PFSK-1 (cell line): Measurements from ENCODE around the genes MTG2 and CABLES2.

DNA sequence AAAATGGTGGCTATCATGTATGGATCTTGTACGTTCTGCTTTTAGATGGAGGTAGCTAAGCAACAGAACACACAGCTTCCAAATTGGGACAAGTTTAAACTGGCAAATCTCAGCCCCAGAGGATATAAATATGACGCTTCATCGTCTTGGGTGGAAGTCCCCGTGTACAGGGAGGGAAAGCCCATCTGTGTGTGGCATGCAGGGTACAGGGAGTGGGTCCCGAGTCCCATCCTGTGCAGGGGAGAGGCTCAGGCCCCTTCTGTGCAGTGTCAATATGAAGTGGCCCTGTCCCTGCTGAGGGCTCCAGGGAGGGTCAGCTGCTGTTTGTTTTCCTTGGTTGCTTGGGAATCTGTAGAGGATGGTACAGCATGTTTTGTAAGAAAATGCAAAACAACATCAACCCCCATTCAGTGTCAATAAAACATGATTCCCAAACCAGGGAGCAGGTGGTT is 113.0 kb downstream of the SYCP2 start:
- RRBS, result no CpG with 5 or more reads among the region's 5 CpGs

DNA sequence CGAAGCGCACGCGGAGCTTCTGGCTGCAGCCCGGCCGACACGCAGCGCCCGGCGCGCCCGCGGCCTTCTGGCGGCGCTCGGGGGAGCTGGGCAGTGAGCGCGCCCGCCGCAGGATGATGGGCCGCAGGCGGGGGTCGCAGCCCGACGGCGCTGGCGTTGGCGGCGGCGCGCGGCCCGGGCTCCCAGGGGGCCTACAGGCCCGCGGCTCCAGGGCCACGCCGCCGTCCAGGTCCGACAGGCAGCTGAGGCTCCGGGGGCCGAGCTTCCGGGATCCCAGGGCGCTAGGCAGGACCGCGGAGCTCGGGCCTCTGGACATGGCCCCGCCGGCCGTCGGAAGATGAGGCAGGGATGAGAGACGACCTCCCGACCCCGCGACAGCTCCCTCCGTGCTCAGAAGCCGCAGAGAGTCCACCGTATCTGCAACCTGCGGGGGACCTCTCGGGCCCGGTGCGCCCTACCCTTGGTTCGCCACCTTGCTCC is 449 bp downstream of the PPP1R3D start:
- RRBS, result 88% methylated on average over 14 of the region's 62 CpGs

DNA sequence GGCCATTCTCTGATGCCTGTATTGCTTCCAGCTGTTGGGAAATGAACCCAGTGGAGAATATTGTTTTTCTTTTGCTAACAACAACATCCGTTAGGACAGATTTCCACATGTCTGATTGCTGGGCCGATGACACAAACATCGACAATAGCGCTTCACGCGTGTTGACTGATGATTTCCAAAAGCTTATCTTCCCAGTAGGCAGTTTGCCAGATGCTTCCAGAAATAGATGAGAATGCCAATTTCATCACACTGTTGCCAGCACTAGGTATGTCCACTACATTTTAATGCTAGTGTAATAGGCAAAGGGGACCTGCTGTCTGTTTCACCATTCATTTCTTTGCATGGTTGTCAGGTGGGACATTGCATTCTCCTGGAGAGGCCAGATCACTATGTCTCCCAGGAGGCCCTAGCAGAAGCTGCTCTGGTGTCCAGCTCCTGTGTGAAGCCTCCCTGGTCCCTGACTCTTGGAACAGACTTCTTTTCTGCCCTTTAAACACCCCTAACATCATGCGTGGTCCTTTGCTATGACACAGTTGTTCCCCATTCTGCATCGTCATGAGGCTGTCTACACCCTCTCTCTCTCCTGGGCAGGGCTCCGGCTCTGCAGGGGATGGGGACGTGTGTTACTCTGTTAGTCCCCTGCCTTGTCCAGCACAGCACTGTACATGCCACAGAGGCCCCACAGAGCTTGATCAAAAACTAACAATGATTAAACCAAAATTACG is 181.6 kb downstream of the CDH26 start:
- RRBS, result no CpG with 5 or more reads among the region's 11 CpGs

- RRBS, result no CpG with 5 or more reads among the region's 16 CpGs
These were observed 249.8 kb downstream of the CDH4 start for GRCh38 chr20:61501768-61502308.

GRCh38 chr20:61659660-61660118 is 406.0 kb downstream of the TAF4 start:
- RRBS, result 68% methylated on average over 5 of the region's 10 CpGs

DNA sequence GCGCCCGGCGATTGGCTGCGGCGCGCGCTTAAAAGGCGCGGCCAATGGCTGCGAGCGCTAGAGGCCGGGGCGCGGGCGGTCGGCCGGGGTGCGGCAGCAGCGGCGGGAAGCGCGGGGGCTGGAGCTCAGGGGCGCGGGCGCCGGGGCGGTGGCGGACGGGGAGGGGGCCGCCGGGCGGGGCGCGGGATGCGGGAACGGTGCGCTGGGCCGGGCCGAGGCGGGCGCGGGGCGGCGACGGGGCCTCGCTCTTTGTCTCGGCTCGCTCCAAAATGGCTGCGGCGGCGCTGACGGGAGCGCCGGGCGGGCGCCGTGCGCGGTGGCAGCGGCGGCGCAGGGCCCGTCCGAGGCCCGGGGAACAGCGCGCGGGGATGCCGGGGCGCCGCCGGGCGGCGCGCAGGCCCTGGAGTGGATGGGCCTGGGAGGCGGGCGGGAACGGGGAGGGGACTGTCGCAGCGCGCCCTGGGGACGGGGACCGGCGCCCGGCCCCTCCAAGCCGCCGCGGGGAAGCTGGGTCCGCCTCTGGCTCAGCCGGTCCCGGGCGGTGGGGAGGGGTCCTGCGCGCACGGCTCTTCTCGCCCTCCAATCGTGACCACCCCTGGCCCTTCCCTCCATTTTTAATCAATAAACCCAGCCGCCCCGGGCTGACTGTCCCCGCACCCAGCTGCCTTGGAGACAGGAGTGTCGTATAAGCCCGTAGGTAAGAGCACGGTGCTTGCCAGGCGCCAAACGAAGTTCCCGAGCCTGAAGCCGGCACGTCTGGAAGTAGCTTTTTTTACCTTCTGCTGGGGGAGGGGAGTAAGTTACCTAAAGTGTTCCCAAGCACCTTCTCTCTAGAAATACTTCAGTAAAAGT is 540 bp upstream of the TAF4 start:
- RRBS, result 2% methylated on average over 76 of the region's 108 CpGs

DNA sequence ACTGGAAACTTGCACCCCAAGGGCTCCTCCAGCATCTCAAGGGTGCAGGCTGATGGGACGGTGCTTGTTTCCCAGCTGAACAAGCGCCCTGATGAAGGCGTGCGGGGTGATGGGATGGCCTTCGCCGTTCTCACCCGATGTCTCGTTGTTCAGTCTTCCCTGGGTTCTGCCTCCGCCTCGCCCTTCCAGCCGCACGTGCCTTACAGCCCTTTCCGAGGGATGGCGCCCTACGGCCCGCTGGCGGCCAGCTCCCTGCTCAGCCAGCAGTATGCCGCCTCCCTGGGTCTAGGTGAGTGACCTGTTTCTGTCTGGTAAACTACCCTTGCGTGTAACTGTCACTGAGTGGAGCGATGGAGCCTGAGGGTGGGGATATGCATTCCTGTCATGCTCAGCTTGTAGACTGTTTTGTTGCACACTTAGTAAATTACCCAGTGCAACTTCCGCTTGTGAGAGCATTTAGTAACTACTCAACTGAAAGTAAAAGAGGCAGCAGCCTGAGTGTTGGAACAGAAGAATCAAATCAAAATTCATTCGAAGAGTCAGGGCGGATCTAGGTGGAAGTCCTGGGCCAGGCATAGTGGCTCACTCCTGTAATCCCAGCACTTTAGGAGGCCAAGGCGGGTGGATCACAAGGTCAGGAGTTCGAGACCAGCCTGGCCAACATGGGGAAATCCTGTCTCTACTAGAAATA is 4.0 kb downstream of the LSM14B start:
- RRBS, result no CpG with 5 or more reads among the region's 25 CpGs

DNA sequence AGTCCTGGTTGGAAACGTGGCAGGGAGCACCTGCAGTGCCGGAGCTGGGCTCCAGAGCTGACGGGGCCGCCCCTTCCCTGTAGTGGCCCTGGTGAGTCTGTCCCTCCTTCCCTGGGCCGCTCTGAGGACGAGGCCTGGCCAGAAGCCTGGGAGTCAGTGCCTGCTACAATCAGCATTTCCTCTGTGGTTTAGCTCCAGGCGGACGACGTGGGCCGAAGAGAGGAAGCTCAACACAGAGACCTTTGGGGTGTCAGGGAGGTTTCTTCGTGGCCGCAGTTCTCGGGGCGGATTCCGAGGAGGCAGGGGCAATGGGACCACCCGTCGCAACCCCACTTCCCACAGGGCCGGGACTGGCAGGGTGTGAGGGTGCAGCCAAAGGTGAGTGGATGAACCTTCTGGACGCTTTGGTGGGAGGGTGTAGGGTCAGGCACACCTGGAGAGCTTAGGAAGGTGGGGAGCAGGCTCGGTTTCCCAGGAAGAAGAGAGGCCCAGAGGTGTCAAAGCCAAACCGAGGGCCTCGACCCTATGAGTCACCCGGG is 10.0 kb downstream of the PSMA7 start:
- RRBS, result 87% methylated on average over 2 of the region's 23 CpGs

- RRBS, result 93% methylated on average over 10 of the region's 27 CpGs
These were observed 16.8 kb upstream of the MTG2 start for GRCh38 chr20:62165849-62166550.

DNA sequence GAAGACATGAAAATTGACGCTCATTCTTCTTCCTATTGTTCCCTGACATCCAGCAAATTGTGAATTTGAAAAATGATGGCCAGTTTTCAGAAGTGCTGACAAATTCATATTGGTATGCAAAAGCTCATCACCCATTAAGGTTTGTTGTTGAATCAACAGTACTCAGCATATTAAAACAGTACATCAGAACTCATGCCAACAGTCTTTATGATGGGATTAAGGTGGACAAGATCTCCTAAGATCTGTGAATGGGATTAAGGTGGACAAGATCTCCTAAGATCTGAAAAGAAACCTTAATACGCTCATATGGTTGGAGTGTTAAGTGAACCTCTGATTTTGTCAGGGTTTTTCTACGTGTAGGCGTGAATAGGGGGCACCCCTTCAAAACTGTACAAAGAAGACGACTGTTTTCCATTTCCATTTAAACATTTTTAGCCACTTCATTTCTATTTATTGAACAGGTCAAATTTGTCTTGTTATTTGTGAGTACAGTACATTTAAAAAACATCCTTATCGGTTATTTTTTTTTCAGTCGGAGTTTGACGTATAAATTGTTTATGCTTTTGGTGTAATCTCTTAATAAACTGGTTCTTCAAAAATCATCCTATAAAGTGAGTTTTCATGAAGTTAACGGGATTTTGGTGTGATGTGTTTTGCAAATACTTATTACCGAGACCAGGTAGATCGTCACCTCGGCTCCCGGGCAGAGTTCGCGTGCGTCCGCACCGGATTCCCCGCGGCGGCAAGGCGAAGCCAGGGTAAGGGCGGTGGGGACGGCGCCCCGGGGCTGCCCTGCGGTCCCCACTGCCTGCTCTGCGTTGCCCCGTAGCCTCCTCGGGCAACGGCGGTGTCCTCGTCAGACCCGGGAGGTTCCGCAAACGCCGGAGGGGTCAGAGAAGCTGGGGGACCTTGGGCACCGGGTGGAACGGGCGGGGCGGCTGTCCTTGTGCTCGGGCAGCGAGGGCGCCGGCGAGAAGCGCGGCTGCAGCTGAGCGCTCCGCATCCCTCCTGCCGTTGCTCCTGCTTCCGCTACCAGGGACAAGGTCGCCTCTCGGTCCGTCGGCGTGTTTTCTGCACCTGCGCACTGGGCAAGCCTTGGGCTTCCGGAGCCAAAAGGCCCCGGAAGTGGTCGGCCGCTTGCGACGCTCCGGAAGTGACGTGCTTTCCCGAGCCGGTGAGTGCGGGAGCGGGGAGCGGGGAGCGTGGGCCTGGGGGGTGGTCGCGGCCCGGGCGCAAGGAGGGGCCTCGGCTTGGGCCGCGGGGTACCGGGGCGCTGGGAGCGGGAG is at the start of gene MTG2:
Gene MTG2 (plus strand): TSS at position 1,145 of the 1,286 bp plus-strand sequence.
- RRBS, result 2% methylated on average over 37 of the region's 82 CpGs

DNA sequence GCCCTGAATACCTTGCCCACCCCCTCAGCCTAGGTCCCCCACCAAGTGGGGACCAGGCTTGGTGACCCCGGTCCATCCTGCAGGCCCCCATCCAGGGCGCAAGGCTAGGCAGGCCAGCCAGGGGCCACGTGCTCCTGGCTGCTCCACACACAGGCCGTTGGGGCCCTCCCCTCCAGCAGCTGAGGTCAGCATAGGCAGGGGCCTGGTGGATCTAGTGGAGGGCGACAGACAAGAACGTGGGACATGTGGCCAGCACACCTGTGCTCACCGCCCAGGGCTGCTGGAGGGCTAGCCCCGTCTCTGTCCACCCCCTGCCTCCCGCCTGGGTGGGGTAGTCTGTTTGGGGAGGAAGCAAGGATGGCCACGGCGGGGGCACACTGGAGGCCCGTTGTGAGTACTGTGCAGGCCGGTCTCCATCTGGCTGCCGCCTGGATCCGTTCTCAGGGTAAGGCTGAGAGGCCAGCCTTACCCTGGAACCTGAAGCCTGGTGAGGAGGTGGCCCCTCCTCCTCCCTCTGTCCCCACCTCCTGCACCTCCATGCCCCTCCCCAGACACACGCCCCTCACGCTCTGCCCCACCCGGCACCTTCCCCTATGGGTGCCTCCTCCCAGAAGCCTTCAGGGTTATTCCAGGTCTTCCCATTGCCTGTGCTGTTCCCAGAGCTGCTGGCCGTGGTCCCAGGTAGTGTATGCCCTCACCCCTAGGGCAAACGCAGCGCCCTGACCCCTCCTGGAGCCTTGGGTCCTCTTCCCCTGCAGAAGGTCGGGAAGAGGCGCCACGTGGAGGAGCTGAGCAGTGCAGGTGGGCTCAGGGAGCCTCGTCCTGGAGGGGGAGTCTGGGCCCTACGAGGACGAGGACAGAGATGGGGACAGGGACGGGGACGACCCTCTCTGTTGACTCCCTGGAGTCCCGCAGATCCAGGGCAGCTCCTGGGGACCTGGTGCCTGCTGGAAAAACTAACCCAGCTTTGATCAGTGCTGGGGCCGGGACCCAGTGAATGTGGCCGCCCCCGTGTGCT is 7.9 kb upstream of the HRH3 start:
- RRBS, result 42% methylated on average over 1 of the region's 33 CpGs

GRCh38 chr20:62286685-62287148 is 16.1 kb upstream of the ADRM1 start:
- RRBS, result 92% methylated on average over 8 of the region's 18 CpGs

- RRBS, result 96% methylated on average over 6 of the region's 45 CpGs
These were observed 5.9 kb downstream of the ADRM1 start for GRCh38 chr20:62308245-62309500.

GRCh38 chr20:62350832-62351141 is 16.3 kb downstream of the LAMA5 start:
- RRBS, result 88% methylated on average over 2 of the region's 12 CpGs

DNA sequence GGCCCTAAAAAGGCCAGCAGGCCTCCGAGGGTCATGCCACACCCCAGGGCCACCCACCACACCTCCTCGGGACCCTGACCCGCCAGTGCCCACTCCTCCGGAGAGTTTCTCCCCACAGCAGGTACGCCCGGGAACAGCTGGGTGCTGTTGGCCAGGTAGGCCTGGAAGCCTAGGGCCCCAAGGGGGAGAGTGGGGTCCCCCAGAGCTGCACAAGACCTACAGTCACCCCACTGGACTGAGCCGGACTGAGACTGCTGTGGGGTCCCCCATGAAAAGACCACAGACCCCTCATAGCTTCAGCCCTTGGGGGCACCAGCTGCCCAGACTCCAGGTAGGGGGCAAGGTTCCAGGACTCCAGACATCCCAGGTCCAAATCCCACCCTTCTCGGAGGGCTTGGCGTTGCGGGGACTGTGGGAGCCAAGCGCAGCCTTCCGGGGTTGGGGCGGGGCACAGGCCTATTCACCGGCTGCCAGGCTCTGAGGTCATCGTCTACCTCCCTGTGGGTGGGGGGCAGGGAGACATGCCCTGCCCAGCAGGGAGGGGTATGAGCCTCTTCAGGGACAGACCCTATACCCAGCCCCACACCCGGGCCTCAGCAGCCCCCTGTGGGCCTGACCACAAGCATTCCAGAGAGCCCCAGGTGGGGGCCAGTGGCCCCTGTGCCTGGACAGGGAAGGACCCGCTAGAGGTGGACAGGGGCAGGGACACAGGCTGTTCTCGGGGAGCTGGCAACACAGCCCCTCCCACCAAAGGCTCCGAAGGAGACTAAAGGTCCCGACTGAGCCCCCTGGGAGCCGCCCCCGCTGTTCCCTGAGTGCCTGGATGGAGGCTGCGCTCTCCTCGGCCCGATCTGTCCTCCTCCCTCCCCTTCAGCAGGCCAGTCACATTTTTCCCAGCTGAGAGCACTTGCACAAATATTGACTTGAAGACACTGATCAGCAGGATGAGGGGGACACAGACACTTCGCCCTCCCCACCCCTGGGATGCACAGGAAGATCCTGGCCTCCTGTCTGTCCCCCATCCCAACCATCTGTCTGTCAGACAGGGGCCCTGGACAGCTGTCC is 11.6 kb downstream of the LAMA5 start:
- RRBS, result no CpG with 5 or more reads among the region's 26 CpGs

DNA sequence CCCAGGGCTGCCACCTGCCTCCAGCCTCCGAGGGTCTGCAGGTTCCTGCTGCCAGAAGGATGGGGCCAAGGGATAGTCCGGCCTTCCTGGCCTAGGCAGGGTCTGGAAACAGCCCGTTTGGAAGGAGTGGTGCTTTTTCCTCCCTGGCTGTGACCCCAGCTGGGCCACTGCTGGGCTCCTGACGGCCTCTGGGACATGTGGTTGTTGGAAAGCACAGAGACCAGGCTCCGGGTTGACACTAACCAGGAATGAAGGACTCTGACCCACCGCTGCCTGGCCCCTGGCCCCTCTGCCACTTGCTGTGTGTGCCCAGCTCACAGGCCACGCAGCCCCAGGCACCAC is 3.8 kb upstream of the LAMA5 start:
- RRBS, result no CpG with 5 or more reads among the region's 7 CpGs

GRCh38 chr20:62390416-62390769 is 3.5 kb downstream of the RPS21 start:
- RRBS, result no CpG with 5 or more reads among the region's 12 CpGs

- RRBS, result 4% methylated on average over 48 of the region's 125 CpGs
These were observed at the start of gene CABLES2 for GRCh38 chr20:62406658-62407996. Gene CABLES2, minus strand, starts transcription at chr20:62407285.

- RRBS, result 54% methylated on average over 25 of the region's 50 CpGs
These were observed 1.5 kb downstream of the GATA5 start for GRCh38 chr20:62474064-62474829.

DNA sequence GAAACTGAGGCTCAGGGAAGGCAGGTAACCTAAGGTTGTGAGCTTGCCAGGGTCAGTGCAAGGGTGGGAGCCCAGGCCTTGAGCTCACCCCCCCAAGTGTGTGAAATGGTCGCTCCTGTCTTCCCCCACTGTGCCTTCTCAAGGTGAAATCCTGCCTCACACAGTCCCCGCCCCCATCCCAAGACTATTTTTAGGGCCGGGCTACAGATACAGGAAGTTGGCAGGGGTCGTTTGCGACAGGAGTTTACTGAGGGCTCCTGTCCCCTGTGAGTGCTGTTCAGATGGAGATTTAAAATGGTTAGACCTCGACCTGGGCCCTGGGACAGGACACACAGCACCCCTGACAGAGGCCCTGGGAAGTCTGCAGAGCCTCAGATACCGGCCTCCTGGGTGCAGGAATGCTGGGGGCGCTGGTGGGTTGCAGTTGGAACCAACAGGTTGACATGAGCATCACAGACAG is 18.8 kb upstream of the GATA5 start:
- RRBS, result no CpG with 5 or more reads among the region's 8 CpGs